ENCODE results near the genes RLN2 and PLGRKT.

DNA sequence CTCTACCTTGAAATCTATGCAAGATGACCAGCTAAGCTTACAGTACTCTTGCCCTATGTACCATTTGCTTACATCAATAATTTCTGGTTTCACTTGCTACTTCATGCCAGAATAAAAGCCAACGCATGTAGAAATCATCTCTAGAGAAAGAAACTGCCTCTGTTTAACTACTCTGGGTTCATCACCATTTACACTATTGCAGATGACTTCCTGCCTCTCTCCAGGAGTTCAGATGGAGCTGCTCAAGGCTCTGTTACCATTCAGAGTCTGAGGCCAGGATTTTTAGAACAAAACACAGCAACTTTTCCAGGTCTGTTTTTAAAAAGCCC, 216.1 kb downstream of the GLIS3 start:
- PRO-cap, result no peak
- RAMPAGE, long total RNA, 4 experiments, result no peak in any of the 4 experiments

GRCh38 chr9:4298807-4299414, 957 bp downstream of the GLIS3 start:
- PRO-cap, result no peak
- RAMPAGE, long total RNA, 4 experiments, result no peak in any of the 4 experiments

- PRO-cap, result no peak
- RAMPAGE, long total RNA, 4 experiments, result no peak in any of the 4 experiments
Measured at GRCh38 chr9:4615132-4615715, 46.9 kb upstream of the PLPP6 start.

GRCh38 chr9:4680218-4680693, 887 bp downstream of the CDC37L1 start:
- PRO-cap, result no peak
- RAMPAGE, long total RNA, 4 experiments, result no peak in any of the 4 experiments

GRCh38 chr9:4731415-4732275, 9.4 kb downstream of the AK3 start:
- PRO-cap, result no peak
- RAMPAGE, long total RNA, 4 experiments, result start-site peak on the minus strand in 2 of 4 experiments, at chr9:4731396-4732078 at its widest, 11 to 34 reads per replicate

- PRO-cap, result no peak
- RAMPAGE, long total RNA, 4 experiments, result start-site peak on the minus strand in 1 of 4 experiments, at chr9:4739344-4739414 at its widest, 5 to 9 reads per replicate
Measured at GRCh38 chr9:4738953-4739557, 1.9 kb downstream of the AK3 start.

DNA sequence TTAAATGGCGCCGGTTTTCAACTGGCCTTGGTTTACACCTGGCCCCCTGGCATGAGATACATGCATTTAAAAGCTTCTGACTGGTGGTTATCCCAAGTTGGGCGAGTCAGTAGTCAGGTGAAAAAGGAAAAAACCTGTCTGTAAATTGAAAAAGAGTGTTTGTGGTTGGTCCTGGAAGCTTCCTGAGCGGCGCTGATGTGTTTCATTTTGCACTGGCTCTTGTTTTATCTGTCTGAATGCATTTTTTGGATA, 1.2 kb downstream of the RCL1 start:
- PRO-cap, result no peak
- RAMPAGE, long total RNA, 4 experiments, result no peak in any of the 4 experiments

GRCh38 chr9:4798209-4798733, 5.5 kb downstream of the RCL1 start:
- PRO-cap, result no peak
- RAMPAGE, long total RNA, 4 experiments, result no peak in any of the 4 experiments

GRCh38 chr9:4828691-4829676, 36.2 kb downstream of the RCL1 start:
- PRO-cap, result no peak
- RAMPAGE, long total RNA, 4 experiments, result no peak in any of the 4 experiments

- PRO-cap, result no peak
- RAMPAGE, long total RNA, 4 experiments, result no peak in any of the 4 experiments
Measured at GRCh38 chr9:4837255-4838081, 44.7 kb downstream of the RCL1 start.

DNA sequence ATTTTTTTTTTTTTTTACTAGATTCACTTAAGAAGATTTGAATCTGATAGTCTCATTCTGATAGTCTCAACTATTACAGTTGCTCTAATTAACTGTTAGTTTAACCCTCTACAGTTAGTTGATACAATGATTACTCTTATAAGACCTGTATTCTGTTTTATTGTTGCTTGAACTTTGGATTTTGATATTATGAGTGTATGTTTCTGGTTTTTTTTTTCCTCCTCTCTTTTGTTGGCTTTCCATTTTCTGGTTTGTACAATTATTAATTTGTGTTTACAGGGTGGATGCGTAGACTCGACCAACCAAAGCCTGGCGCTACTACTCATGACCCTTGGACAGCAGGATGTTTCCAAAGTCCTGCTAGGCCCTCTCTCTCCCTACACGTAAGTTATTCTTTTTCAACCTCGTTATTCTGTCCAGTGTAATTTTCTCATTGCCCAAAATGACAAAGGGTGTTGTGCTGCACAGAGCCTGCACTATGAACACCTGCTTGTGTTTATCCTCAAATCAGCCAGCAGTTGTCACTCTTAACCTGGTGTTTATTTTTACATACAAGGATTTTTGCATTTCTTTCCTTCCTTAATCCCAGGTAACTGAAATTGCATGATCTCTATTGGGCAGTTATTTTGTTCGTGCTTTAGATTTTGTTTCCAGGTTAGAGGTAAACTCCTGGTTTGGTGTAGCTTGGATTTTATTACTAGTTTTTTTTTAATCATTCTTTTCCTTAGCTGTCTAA, 56.6 kb downstream of the RCL1 start:
- PRO-cap, result no peak
- RAMPAGE, long total RNA, 4 experiments, result no peak in any of the 4 experiments

GRCh38 chr9:4933447-4933818, 51.6 kb upstream of the JAK2 start:
- PRO-cap, result no peak
- RAMPAGE, long total RNA, 4 experiments, result no peak in any of the 4 experiments

- PRO-cap, result no peak
- RAMPAGE, long total RNA, 4 experiments, result no peak in any of the 4 experiments
Measured at GRCh38 chr9:4971351-4971720, 13.7 kb upstream of the JAK2 start.

DNA sequence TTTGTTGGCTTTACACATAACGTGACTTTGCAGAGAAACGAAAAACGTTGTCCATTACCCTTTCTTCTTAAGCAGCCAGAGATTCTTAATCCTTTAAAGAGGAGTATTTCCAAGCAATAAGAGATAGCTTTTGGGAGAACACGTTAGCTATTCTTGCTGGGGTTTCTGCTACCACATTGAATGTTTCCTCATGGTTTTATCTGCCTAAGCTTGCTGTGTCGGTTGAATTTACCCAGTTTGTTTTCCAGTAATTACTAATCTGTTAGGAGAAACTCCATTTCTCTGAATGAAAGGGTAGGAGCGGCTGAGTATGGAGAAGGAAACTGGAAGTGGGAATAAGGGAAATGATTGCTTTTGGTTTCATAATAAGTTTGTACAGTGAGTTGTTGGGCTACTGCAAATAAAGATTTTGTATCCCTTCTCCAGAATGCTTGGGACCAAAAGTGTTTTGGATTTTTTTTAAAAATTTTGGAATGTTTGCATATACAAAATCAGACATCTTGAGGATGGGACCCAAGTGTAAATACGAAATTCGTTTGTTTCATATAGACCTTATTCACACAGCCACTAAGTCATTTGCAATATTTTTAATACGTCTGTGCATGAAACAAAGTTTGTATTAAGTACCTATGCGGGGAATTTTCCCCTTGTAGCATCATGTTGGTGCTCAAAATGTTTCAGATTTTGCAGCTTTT, 1.3 kb downstream of the JAK2 start:
- PRO-cap, result no peak
- RAMPAGE, long total RNA, 4 experiments, result no peak in any of the 4 experiments

DNA sequence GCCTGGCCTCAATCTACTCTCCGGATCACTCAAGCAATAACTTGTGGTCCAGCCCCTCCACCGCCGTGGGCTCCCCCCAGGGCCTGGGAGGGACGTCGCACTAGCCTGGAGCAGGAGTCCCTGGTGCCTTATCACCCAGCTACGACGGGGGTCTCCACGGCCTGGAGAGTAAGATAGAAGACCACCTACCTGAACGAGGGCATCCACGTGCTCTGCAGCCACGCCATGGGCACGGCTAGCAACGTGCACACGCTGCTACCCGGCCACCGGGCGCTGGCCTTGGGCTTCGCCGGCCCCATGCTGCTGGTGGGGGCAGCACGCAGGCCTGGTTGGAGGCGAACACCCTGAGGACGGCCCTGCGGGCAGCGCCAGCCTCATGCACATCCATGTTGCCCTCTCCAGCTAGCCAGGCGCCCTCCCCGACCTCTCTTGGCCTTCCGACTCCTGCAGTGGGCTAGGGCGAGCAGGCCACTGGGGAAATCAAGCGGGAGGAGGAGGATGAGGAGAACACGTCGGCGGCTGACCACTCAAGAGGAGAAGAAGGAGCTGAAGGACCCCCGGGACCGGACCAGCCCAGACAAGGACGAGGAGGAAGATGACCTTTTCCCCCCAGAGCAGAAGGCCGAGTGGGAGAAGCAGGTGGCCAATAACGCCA, 73.4 kb downstream of the INSL6 start:
- PRO-cap, result no peak
- RAMPAGE, long total RNA, 4 experiments, result start-site peak on the plus strand in 2 of 4 experiments, centred at positions 408 to 410 of the sequence, 5 to 17 reads per replicate

- PRO-cap, result no peak
- RAMPAGE, long total RNA, 4 experiments, result start-site peak on the plus strand in 1 of 4 experiments, at chr9:5133528-5133595 at its widest, 6 reads per replicate
Measured at GRCh38 chr9:5133122-5133881, 52.1 kb downstream of the INSL6 start.

- PRO-cap, result no peak
- RAMPAGE, long total RNA, 4 experiments, result no peak in any of the 4 experiments
Measured at GRCh38 chr9:5304571-5304870, at the start of gene RLN2. Gene RLN2 (minus strand): TSS chr9:5304716.

GRCh38 chr9:5437080-5438289, at the start of gene PLGRKT:
Gene PLGRKT (minus strand): TSS chr9:5437925.
- PRO-cap, result bidirectional peak, plus-strand start at chr9:5437507, minus-strand start at chr9:5437425; bidirectional peak, plus-strand start at chr9:5437654, minus-strand start at chr9:5437609; bidirectional peak, plus-strand start at chr9:5438074, minus-strand start at chr9:5437858
- RAMPAGE, long total RNA, 4 experiments, result start-site peak on the minus strand in 4 of 4 experiments, at chr9:5437833-5437889 at its widest, 30 to 636 reads per replicate

GRCh38 chr9:5608586-5609416, 20.1 kb upstream of the RIC1 start:
- PRO-cap, result no peak
- RAMPAGE, long total RNA, 4 experiments, result no peak in any of the 4 experiments

DNA sequence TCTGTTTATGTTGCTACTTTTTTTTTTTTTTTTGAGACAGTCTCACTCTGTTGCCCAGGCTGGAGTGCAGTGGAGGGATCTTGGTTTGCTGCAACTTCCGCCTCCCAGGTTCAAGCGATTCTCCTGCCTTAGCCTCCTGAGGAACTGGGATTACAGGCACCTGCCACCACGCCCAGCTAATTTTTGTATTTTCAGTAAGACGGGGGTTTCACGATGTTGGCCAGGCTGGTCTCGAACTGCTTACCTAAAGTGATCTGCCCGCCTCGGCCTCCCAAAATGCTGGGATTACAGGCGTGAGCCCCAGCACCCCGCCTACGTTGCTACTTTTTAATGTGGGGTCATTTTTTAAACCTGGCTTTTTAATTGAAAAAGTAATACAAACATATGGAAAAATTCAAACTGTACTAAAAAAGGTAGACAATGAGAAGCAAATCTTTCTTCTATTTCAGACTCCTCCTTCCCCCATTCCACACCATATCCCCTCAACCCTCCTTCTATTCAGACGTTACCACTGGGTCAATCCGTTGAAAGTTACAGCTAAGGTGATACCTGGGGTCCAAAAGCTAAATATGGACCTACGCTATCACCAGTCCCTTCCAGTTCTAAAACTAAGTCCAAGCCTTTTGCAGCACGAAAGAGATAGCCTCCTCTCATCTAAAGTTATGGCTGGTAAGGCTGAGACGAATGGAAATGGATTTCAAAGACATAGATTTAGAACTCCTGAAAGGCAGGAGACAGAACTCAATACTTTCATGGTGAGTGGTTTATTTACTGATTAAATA, 1.0 kb upstream of the RIC1 start:
- PRO-cap, result unidirectional peak, plus-strand start at position 77 of the sequence
- RAMPAGE, long total RNA, 4 experiments, result no peak in any of the 4 experiments

All from transverse colon (tissue), 4 donors.